Neutrophil (primary cell): ENCODE measurements around the genes BLOC1S2, FBXW4, KCNIP2 and NFKB2.

DNA sequence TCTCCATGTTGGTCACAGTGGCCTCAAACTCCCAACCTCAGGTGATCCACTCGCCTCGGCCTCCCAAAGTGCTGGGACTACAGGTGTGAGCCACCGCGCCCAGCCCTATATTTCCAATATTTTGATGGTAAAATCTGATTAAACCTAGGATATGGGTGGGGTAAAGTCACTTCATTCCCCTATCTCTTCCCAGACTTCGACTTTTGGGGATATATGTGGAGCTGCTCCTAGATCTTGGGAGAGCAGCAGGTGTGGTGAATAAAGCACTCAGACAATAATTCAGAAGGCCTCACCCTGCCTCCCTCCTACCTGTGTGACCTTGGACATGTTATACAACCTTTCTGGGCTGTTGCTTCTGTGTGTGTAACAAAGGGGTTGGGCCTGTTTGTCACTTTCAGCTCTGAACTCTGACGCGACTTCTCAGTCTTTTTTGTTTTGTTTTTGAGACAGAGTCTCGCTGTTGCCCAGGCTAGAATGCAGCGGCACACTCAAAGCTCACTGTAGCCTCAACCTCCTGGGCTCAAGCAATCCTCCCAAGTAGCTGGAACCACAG is 89.4 kb downstream of the DNMBP start:
- PRO-cap = no peak

GRCh38 chr10:99929089-99930120 is 80.3 kb downstream of the DNMBP start:
- PRO-cap = no peak

GRCh38 chr10:100038604-100039096 is 28.9 kb upstream of the DNMBP start:
- PRO-cap = no peak

DNA sequence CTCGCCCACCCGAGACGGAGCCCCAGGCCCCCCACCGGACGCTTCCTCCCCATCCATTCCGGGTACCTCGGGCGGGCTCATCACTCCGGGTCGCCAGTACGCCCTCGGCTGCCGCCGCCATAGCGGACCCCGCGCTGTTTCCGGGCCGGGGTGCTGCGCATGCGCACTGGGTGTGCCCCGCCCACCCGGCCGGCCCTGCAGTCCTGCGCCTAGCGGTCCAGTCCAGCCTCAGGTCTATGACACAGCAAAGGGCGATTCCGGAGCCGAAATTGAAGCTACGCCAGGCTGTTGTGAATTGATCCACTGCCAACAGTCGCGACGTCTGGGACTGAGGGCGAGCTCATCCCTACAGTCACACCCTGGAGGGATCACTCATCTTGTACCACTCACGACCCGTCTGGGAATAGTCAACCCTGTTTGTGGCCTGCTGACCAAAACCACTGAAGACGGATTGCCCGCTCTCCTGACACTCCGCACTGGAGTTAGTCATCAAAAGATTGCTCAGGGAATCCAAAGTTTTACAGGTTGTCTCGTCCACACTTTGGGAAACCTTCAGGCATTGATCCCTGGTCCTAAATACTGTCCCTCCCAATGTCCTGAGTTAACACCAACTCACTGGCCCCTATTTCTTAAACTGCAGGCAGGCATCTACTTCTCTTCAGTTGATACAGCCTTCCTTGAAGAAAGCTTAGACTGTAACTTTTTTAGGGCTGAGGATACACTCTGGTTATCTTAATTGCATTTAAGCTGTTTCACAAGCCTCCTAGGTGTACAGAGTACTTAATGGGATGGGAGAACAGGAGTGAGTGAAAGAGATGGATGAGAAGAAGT is at the start of gene BLOC1S2:
TSS of gene BLOC1S2 (minus strand) at position 142 of the 831 bp plus-strand sequence.
- PRO-cap = bidirectional peak, plus-strand start at position 247 of the sequence, minus-strand start at position 140 of the sequence

DNA sequence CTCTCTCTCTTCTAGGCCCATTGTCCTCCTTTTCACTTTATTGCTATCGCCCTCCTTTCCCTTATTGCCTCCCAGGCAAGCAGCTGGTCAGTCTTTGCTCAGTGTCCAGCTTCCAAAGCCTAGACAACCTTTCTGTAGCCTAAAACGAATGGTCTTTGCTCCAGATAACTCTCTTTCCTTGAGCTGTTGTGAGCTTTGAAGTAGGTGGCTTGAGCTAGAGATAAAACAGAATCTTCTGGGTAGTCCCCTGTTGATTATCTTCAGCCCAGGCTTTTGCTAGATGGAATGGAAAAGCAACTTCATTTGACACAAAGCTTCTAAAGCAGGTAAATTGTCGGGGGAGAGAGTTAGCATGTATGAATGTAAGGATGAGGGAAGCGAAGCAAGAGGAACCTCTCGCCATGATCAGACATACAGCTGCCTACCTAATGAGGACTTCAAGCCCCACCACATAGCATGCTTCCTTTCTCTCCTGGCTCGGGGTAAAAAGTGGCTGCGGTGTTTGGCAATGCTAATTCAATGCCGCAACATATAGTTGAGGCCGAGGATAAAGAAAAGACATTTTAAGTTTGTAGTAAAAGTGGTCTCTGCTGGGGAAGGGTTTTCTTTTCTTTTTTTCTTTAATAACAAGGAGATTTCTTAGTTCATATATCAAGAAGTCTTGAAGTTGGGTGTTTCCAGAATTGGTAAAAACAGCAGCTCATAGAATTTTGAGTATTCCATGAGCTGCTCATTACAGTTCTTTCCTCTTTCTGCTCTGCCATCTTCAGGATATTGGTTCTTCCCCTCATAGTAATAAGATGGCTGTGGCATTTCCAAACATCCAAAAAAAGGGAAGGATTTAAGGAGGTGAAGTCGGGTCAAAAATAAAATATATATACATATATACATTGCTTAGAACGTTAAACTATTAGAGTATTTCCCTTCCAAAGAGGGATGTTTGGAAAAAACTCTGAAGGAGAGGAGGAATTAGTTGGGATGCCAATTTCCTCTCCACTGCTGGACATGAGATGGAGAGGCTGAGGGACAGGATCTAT is 14.4 kb downstream of the SCD start:
- PRO-cap = no peak

- PRO-cap = no peak
These were observed 36.3 kb downstream of the SCD start for GRCh38 chr10:100383422-100383661.

- PRO-cap = no peak
These were observed 2.8 kb upstream of the LZTS2 start for GRCh38 chr10:100996670-100997376.

- PRO-cap = no peak
These were observed 412 bp downstream of the LBX1 start for GRCh38 chr10:101228776-101229325.

- PRO-cap = no peak
These were observed 8.8 kb downstream of the POLL start for GRCh38 chr10:101579197-101579737.

DNA sequence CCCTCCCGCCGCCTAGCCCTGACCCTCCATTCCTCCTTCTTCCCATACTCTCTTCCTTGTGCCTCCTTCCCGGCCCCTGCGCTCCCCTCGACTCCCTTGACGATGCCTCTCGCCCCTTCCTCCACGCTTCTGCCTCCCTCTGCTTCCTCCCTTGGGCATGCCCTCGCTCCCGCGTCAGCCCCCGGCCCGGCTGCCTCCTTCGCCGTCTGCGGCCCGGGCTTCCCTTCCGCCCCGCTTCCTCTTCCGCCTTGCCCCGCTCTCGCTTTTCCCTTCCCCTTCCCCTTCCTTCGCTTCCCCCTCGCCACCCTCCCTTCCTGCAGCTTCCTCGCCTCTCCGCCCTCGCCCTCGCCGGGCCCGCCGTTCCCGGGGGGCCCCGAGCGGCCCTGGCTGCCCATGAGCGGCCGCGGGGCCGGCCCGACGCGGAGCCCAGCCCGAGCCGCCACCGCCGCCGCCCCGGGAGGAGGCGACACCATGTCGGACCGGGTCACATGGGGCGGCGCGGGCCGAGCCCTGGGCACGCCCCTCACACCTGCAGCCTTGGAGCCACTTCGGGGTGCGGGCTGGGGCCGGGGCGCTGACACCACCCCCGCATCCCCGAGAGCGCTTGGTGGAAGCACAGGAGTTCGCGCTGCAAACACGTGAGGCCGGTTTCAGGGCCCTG is at the start of gene FBXW4:
TSS of gene FBXW4 (minus strand) at position 460 of the 661 bp plus-strand sequence.
- PRO-cap = no peak

DNA sequence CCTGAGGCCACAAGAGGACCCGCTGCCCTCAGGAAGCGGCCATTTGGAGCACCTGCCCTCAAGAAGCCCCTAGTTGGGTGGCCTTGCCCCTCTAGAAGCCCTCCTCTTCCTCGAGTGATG is 262 bp upstream of the FBXW4 start:
- PRO-cap = no peak

- PRO-cap = no peak
These were observed 3.2 kb upstream of the FGF8 start for GRCh38 chr10:101779049-101779587.

GRCh38 chr10:101830203-101831200 is 12.3 kb upstream of the OGA start:
- PRO-cap = no peak

- PRO-cap = no peak
These were observed 3.9 kb downstream of the KCNIP2 start for GRCh38 chr10:101839308-101840526.

GRCh38 chr10:101843401-101844334 is at the start of gene KCNIP2:
Gene KCNIP2 (minus strand): TSS chr10:101843800.
- PRO-cap = no peak

GRCh38 chr10:101859399-101860093 is 15.9 kb upstream of the KCNIP2 start:
- PRO-cap = no peak

DNA sequence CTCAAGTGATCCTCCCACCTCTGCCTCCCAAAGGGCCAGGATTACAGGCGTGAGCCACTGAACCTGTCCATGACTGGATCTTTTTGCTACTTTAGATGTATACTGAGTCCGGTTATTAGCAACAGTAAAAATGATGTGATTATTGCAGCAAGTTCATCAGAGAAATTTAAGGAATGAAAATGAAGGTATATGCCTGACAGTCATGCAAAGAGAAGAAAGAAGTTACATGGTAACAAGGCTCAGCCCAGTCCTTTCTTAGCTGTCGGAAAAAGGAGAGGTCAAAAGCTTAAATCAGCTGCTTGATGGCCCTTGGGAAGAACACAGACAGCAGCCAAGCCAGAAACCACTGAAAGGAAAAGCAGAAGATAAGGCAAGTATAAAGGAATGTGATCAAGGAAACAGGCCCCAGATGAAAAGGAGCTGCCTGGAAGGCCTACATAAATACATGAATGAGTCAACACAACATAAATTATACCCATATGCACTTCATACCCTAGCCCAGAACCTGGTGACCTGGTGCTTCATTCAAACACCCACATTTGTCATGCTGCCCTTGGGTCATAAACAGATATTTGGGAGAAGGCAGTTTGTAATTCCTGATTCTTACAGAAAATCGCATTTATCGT is 94.6 kb upstream of the KCNIP2 start:
- PRO-cap = no peak

GRCh38 chr10:102055149-102055509 is 844 bp downstream of the ARMH3 start:
- PRO-cap = no peak

- PRO-cap = bidirectional peak, plus-strand start at chr10:102395153, minus-strand start at chr10:102394905; bidirectional peak, plus-strand start at chr10:102395705, minus-strand start at chr10:102395556
These were observed at the start of gene NFKB2 for GRCh38 chr10:102394873-102395819. Gene NFKB2 (plus strand): TSS chr10:102395705.

DNA sequence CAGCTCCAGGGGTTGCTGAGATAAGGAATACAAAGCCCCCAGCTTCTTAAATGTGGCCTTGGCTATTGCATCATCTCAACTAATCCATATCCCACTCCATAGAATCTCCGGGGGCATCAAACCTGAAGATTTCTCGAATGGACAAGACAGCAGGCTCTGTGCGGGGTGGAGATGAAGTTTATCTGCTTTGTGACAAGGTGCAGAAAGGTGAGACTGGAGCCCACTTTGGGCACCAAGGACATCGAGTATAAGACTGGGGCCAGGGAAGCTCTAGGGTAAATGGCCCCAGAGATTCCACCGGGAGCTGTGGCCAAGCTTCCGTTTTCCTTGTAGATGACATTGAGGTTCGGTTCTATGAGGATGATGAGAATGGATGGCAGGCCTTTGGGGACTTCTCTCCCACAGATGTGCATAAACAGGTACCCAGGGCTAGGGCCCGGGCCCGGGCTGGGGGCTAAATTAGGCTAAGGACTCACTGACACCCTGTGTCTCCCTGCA is 2.4 kb downstream of the NFKB2 start:
- PRO-cap = no peak